Helper T cell (primary cell): ENCODE measurements around a stretch of chr3.

DNA sequence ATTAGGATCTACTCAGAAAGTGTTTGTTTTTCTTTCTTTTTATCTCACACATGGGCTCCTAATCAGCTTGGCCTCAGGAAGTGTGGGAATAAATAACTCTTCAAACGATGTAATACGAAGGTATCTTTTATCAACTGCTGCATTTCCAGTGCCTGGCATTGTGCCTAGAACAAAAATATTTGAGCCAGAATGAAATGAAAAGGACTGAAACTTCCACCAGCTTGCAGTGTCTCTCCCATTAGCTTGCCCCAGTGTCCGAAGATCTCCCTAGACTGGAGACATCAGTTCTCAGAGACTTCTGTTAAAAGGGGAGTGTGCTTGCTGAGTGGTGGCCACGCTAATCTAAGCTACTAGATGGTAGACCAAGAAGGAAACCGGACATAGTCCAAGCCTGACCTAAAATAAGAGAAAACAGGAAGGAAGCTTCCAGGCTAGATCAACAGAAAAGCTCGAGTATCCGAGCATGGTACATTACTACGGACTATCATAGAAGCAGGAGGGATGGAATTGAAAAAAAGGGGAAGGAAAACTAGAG lies 28.6 kb downstream of the KCNAB1 start:
- PRO-cap, 2 experiments, result no peak in any of the 2 experiments

DNA sequence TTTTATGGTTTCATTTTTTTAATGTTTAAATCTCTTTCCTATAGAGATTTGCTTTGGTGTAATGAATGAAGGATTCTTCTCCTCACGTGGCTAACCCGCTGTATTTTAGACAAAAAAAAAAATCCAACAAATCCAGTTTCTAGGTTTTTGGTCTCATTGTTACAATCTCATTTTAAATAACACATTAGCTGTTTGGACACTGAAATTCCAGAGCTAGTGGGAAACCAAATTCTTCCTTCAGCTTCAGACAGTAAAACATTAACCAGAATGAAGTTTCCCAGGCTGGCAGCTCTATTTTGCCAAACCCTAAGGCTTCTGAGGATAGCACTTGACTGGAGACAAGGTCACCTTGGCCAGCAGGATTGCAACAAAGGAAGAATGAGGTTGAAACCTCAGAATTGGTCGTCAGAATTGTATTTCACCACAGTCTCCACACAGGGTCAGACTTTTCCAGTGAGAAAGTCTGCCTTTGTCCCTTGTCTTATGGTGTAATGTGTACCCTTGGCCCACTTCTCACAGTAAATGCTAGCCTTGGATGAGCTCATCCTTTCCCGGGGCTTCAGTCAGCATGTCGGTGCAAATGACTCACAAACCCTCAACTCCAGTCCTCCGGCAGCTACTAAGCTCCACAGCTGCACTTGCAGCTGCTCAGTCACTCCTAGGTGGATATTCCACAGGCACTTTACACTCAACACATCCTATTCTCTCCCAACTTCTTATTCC lies 19.9 kb downstream of the SSR3 start:
- PRO-cap, 2 experiments, result no peak in any of the 2 experiments

GRCh38 chr3:156553854-156554550 lies 915 bp downstream of the SSR3 start:
- PRO-cap, 2 experiments, result no peak in any of the 2 experiments

GRCh38 chr3:156614840-156615236 lies 59.6 kb upstream of the TIPARP start:
- PRO-cap, 2 experiments, result no peak in any of the 2 experiments

- PRO-cap, 2 experiments, result no peak in any of the 2 experiments
Measured at GRCh38 chr3:156633219-156633832, 41.1 kb upstream of the TIPARP start.

GRCh38 chr3:156675970-156676346 lies 1.6 kb downstream of the TIPARP start:
- PRO-cap, 2 experiments, result no peak in any of the 2 experiments

DNA sequence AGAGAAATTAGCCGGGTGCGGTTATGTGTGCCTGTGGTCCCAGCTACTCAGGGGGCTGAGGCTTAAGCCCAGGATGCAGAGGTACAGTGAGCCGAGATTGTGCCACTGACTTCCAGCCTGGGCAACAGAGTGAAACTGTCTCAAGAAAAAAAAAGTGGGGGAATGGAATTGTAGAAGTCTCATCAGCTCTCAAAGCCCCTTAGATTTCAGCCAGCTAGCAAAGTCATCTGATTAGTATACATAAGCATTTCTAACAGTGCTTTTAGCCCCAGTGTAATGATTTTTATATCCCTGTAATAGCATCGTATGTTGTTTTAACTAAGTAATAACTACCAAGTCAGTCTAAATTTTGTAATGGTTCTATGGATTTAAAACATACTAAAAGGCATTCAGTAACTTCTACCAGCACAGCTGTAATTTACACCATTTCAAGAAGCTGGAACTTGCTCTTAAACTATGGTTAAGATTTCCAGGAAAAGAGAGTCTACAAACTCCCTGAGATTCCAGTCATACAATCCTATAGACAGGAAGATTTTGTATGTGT lies 33.4 kb downstream of the TIPARP start:
- PRO-cap, 2 experiments, result no peak in any of the 2 experiments

GRCh38 chr3:156821841-156822354 lies 4.3 kb upstream of the LEKR1 start:
- PRO-cap, 2 experiments, result no peak in any of the 2 experiments

DNA sequence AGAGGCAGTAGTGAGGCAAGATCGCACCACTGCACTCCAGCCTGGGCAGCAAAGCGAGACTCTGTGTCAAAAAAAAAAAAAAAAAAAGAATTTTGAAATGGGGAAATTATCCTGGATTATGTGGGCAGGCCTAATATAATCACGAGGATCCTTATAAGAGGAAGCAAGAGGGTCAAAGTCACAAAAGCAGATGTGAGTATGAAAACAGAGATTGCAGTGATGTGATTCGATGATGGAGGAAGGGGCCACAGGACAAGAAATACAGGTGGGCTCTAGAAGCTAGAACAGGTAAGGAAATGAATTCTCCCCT lies 159.6 kb downstream of the LEKR1 start:
- PRO-cap, 2 experiments, result no peak in any of the 2 experiments

- PRO-cap, 2 experiments, result no peak in any of the 2 experiments
Measured at GRCh38 chr3:157149648-157150547, 10.0 kb downstream of the CCNL1 start.

DNA sequence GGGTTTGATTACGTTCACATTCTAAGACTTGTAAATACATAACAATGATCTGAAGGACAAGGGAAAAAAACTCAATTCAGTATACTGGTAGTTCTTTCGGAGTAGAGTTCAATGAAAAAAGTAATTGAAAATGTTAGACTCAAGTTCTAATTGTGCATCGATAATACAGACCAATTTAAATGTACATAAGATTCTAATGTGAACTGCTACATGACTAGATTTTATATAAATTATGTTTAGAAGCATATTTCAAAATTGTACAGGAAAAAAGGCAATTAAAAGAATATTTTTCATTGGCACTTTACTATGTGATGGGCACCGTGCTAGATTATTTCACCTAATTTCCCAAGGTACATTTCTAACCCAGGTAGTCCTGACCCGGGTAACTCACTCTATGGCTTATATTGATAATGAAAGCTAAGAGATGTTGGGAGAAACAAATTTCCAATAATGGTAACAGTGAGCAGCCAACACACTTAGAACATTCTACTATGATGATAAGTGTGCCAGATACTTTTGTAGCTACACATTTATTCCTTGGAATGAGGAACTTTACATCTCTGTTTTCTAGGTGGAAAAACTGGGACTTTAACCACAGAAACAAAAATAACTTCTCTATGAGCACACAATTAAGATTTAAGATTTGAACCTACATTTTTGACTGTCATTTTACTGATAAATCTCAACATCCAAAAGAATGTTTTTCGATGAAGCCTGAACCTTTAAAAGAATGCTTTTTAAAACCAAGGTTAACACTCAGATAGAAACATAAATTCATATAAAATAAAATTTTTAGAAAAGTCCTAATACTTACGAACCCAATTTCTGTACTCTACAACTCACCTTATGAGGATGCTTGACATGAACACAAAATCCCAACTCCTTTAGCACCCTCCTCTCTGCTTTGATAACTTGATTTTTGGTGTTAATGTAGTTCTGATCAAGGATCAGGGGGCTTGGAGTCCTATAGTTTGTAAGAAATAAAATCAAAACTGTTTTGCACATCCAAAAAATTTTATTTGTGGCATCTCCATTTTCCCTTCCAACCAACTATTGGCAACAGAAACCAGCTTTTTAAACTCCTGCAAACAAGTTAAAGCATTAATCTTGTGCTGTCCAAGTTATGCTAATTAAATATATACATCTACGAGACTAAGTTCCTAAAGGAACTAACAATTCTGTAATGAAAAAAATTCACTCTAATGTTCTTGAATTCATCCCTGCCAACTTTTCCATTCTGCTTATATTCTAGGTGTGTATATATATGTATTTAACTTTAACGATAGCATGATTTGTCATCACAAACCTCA lies 7.3 kb downstream of the CCNL1 start:
- PRO-cap, 2 experiments, result no peak in any of the 2 experiments

GRCh38 chr3:157156305-157156718 lies 3.6 kb downstream of the CCNL1 start:
- PRO-cap, 2 experiments, result no peak in any of the 2 experiments

- PRO-cap, 2 experiments, result no peak in any of the 2 experiments
Measured at GRCh38 chr3:157413793-157414089, 22.9 kb upstream of the PTX3 start.

- PRO-cap, 2 experiments, result no peak in any of the 2 experiments
Measured at GRCh38 chr3:157500137-157500570, 3.1 kb downstream of the VEPH1 start.

- PRO-cap, 2 experiments, result no peak in any of the 2 experiments
Measured at GRCh38 chr3:158336930-158337335, 227.0 kb downstream of the RSRC1 start.

- PRO-cap, 2 experiments, result no peak in any of the 2 experiments
Measured at GRCh38 chr3:158768183-158768679, 33.6 kb upstream of the MFSD1 start.

DNA sequence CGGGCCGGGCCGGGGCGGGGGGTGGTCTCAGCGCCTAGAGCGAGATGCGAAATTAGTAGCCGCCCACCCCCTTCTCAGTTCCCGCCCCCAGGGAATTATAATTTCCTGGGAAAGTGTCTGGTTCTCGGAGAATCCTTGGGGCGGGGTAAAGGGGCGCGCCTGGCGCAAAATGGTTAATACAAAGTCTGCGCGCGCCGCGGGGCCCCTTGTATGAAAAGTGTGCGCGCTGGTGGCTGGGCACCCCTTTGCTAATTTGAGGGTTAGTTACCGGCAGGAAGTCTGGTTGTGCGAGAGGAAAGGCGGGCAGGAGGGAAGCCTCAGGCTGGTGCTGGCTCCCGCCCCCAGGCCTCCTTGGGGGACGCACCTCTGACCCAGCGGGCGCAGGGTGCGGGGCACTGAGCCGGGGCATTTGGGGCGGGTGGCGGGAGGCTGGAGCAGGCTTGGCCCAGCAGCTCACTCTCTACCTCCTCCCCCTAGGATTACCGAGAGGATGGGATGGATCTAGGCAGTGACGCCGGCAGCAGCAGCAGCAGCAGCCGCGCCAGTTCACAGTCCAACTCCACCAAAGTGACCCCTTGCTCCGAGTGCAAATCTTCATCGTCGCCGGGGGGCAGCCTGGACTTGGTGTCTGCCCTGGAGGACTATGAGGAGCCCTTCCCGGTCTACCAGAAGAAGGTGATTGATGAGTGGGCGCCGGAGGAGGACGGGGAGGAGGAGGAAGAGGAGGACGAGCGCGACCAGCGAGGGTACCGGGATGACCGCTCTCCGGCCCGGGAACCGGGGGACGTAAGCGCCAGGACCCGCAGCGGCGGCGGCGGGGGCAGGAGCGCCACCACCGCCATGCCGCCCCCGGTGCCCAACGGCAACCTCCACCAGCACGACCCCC lies 461.0 kb upstream of the C3orf80 start:
- PRO-cap, 2 experiments, result no peak in any of the 2 experiments

DNA sequence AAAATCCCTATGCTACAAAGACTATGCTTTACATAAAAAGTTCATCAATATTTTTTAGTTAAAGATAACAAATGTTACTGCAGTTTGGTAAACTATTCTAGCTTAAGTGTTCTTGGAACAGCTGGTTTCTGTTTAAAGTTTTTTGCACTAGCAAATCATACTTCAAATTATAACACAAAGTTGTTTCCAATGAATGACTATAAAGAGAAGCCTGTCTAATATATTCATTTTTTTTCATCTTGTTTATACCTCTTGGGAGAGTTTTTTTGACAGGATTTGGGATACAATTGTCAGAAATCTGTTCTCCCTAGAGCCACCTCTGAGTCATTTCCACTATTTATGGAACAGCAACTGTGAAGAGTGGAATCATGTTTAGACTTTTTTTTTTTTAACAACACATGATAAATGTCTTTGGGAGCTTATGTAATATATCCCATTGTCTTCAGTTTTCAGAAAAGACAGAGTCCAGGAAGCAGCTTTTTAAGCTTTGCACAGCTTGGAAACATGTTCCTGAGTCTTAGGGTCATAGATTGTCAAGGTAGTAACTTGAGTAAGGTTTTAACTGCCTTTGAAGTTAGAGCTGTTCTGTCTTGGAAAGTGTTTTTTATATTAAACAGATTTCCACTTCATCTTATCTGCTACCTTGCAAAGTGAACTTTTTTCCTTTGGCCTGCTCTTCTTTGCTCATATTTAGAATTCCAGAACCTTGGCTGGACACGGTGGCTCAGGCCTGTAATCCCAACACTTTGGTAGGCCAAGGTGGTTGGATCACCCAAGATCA lies 388.3 kb upstream of the C3orf80 start:
- PRO-cap, 2 experiments, result no peak in any of the 2 experiments

DNA sequence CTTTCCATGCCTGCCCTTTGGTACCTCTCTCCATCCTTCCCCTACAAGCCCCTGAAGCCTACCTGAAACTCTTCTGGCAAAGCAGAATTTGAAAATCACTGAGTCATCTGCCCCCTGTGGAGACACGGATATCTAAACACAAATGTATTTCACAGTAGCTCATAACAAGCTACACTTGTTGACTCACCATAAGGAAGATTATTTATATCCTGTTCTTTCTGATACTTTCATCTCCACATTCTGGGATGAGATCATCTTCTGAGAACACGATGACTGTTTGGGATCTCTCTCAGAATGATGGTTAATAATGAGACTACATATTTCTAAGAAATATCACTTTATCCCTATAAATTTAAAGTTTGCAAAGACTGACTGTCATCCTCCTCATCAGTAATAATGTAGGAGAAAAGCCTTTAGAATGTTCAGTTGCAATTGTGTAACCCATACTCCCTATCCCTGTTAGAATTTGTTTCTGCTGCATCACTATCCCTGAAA lies 352.8 kb upstream of the C3orf80 start:
- PRO-cap, 2 experiments, result no peak in any of the 2 experiments

DNA sequence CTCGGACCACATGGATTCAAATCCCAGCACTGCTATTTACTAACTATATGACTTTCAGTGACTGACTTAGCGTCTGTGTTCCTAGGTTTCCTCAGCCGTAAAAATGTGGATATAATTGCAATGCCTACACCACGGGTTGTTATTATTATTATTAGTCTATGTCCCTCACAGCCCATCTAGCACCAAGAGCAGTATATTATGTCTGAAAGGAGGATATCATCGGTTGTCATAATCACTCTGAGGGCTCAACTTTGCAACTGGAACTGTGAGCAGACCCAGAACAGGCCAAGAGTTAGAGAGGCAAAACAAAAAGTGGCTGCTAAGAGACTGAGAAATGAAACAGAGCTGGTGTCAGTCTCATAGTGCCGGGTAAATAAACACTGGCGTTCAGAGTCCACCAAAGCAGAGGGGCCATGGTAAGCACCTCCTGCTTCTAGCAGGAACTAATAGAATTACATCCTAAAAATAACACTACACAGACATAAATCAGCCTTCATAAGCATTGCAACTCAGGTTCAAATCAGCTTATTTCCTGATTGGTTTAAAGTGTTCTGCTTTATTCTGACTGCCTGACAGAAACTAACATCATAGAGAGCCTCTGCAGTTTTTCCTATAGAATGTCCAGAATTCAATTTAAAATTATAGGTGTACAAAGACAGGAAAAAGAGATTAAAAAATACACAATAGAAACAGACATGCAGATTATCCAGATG lies 246.9 kb upstream of the C3orf80 start:
- PRO-cap, 2 experiments, result no peak in any of the 2 experiments